ENCODE measurements around the gene IRX4.

- PRO-cap, 2 experiments, result peak in 1 of 2 experiments; most common plus-strand start chr5:1130870 (in 1); most common minus-strand start chr5:1130754 (in 1)
- RAMPAGE, long total RNA, 4 experiments, result start-site peak on the minus strand in 1 of 4 experiments, at chr5:1130730-1130767 at its widest, 11 reads per replicate
These were observed 18.5 kb upstream of the SLC12A7 start for GRCh38 chr5:1130039-1131014.

GRCh38 chr5:1164854-1165482 lies 36.4 kb upstream of the SLC6A19 start:
- PRO-cap, 2 experiments, result no peak in any of the 2 experiments
- RAMPAGE, long total RNA, 4 experiments, result no peak in any of the 4 experiments

GRCh38 chr5:1185428-1186447 lies 15.7 kb upstream of the SLC6A19 start:
- PRO-cap, 2 experiments, result no peak in any of the 2 experiments
- RAMPAGE, long total RNA, 4 experiments, result no peak in any of the 4 experiments

DNA sequence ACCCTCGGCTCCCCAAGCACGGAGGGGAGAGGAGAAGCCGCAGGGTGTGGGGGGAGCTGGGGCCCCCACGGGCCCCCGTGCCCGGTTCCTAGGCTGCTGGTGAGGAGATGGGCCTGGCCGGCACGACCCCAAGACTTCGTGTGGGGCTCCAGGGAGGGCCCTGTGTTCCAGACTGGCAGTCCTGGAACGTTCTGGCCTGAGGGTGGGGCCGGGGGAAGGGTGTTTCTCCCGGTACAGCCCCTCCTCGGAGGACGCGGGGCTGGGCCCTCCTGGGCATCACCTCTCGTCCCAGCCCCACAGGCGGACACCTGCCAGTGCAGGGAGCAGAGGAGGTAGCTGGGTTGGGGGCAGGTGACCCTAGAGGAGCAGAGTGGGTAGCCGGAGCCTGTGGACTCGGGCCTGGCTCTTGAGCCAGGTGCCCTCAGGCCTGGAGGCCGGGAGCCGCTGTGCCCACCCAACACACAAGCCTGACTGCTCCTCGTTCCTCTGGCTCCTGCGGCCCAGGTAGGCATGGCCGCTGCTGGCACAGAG lies 610 bp downstream of the SLC6A19 start:
- PRO-cap, 2 experiments, result no peak in any of the 2 experiments
- RAMPAGE, long total RNA, 4 experiments, result no peak in any of the 4 experiments

DNA sequence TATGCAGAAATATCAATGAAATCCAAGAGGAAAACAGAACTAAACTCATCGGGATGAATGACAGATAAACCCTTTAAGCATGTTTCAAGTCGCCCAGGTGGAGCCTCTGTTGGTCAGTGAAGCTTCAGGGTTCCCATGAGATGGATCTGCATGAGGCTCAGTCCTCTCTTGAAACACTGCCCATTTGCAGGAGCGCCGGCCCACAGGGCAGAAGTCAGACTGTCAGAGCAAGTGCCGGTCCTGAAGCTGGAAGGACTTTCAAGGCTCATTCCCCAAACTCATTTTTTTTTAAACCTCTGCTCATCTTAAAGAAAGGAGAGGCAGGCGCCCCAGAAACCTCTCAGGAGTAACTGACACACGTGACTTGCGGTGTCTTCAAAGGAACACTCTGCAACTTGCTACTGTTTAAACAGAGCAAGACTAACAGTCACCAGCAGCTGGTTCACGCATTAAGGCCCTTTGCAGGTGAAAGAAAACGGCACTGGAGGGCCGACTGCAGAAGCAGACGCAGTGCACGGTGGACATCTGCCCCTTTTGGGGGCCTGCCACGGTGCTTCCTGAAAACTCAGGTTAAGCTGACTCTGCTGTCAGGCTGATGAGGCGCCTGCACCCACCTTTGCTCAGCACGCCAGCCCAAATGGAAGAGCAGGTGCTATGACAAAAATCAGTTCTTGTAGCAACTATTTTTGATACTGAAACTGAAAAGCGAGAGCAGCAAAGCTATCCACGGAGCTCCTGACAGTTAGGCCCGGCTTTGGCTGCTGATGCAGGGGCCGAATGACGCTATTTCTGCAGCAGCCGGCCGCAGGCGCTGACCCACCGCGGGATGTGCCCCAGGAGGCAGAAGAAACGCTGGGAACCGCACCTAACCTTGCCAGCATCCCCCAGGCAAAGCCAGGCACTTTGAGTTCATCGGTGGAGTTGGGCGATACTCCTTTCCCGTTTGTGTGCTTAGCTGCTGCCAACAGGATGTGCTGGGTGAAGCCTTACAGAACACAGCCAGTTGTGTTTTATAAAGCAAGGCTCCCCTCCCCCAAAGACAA lies 20.8 kb upstream of the TERT start:
- PRO-cap, 2 experiments, result peak in 1 of 2 experiments; most common plus-strand start position 481 of the sequence (in 1)
- RAMPAGE, long total RNA, 4 experiments, result no peak in any of the 4 experiments

DNA sequence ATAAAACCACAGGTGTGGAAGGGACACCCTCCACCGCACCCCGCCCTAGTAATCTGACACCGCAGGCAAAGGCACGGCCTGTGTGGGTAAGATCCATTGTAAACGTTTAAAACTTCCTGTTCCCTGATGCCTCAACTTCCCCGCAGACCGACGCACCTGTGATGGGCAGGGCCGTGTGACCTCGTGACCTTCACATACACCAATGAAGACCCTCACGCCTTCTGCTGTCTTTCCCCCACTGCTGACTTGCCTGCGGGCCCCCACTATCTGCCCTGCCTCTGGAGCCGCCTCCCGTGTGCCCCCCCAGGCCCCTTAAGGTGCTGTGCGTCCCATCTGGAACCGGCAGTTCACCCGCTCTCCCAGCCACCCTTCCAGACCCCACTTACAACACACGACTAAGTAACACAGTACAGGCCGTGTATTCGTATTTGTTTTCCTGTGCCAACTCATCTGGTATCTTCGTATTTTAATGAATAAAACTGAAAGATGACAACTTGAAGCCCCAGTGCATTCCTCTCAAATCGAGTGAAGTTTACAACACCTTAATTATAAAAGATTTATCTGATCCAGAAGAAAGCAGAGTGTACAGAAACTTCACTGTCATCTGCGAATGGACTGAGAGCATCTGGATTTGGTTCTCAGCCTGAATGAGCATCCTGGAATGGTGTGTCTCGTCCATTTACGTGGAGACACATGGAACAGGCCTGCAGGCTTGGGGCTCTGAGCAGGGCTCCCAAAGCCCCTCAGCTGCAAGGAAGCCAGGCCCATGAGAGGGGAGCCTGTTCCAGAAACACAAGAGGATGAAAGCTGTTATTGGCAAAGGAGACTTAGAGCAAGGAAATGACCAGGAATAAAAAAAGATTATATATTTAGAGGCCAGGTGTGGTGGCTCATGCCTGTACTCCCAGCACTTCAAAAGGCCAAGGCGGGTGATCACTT lies 21.8 kb upstream of the TERT start:
- PRO-cap, 2 experiments, result no peak in any of the 2 experiments
- RAMPAGE, long total RNA, 4 experiments, result no peak in any of the 4 experiments

DNA sequence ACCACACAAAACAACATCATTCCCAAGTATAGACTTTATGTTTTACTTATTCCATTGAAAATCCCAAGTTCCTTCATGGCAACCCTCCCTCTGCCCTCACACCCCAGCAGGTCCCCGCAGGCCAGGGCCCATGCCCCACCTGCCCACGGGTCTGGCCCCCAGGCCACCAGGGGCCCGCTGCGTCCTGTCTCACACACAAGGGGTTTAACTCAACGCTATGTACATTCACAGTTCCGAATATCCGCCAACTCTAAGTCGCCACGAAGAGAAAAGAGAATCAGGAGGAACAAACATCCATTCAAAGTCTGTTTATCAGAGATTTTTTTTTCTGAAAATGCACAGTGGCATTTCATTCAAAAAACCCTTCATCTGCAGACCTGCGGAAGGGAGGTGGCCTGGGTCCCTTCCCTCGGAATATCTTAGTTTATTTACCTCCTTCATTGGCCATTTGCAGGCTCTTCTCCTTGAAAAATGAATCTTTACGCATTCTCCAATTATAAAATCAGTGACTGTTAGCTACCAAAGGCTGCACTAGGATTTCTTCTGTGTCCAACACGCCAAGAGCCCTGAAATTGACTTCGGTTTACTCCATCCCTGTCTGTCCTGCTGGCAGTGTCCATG lies 16.3 kb upstream of the SLC6A3 start:
- PRO-cap, 2 experiments, result no peak in any of the 2 experiments
- RAMPAGE, long total RNA, 4 experiments, result no peak in any of the 4 experiments

DNA sequence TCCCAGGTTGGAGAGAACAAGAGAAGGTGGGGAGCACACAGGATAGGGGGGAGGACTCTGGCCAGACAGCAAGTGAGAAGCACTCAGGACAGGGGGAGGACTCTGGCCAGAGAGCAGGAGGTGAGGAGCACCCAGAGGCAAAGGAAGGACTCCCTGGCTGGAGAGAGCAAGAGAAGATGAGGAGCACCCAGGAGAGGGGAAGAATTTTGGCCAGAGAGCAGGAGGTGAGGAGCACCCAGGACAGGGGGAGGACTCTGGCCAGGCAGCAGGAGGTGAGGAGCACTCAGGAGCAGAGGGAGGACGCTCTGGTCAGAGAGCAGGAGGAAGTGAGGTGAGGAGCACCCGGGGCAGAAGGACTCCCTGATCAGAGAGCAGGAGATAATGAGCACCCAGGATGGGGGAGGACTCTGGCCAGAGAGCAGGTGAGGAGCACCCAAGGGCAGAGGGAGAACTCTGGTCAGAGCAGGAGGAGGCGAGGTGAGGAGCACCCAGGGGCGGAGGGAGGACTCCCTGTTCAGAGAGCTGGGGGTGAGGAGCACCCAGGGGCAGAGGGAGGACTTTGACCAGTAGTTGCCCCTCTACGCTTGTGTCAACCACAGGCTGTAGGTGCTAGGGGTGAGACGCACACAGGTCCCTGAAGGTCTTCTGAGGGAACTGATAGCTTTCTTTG lies 26.6 kb upstream of the SLC6A3 start:
- PRO-cap, 2 experiments, result no peak in any of the 2 experiments
- RAMPAGE, long total RNA, 4 experiments, result no peak in any of the 4 experiments

- PRO-cap, 2 experiments, result no peak in any of the 2 experiments
- RAMPAGE, long total RNA, 4 experiments, result no peak in any of the 4 experiments
These were observed 34.4 kb downstream of the LPCAT1 start for GRCh38 chr5:1489357-1489845.

DNA sequence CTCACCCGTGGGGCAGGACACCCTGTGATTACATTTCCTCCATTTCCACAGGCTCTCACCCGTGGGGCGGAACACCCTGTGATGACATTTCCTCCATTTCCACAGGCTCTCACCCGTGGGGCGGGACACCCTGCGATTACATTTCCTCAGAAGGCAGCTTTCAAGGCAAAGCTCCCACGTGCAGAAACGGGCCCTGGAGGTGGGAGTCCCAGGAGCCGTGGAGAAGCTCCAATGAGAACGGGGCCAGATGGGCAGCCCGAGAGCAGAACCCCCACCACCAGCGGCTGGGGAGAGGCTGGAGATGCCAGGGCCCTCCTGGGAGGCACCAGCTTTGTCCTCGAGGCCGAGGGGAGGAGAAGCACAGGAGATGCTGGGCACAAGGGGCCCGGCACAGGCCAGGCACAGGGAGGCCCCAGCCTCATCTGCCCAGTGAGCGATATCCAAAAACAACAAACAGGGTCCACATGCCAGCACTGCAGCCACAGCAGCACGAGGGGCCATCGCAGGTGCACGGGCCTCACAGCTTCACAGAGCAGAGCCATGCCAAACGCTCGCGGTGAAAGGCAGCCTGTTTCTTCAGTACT lies 9.8 kb downstream of the LPCAT1 start:
- PRO-cap, 2 experiments, result no peak in any of the 2 experiments
- RAMPAGE, long total RNA, 4 experiments, result no peak in any of the 4 experiments

DNA sequence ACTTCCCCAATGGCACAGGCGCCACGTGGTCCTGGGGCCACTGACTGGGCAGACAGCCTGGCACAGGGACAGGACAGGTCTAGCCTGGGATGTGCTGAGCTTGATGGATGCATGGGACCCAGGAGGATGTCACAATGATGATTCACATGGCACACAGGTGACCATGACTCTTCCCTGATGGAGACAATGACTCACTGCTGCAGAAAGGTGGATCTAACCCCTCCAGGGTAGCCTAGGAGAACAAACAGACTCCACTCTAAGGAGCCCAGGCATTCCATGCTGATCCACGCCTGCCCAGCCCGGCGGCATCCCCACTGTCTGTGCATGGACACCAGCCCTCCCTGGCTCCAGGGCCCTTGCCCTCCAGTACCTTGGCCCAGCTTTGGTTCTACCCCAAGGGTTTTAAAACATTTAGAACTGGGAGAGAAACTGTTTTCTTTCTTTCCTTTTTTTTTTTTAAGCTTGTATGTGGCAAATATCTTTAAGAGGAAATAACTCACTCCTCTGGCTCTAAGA lies 7.5 kb downstream of the LPCAT1 start:
- PRO-cap, 2 experiments, result no peak in any of the 2 experiments
- RAMPAGE, long total RNA, 4 experiments, result no peak in any of the 4 experiments

- PRO-cap, 2 experiments, result no peak in any of the 2 experiments
- RAMPAGE, long total RNA, 4 experiments, result start-site peak on the minus strand in 2 of 4 experiments, at chr5:1624341-1624801 at its widest, 9 to 20 reads per replicate
These were observed 100.5 kb upstream of the LPCAT1 start for GRCh38 chr5:1624039-1624906.

DNA sequence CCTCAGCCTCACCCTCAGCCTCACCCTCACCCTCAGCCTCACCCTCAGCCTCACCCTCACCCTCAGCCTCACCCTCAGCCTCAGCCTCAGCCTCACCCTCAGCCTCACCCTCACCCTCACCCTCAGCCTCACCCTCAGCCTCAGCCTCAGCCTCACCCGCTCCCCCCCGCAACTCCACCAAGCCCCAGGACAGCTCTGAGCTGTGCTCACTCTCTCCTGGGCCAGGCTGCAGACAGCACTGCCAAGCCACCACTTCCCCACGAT lies 18.1 kb downstream of the MRPL36 start:
- PRO-cap, 2 experiments, result no peak in any of the 2 experiments
- RAMPAGE, long total RNA, 4 experiments, result no peak in any of the 4 experiments

DNA sequence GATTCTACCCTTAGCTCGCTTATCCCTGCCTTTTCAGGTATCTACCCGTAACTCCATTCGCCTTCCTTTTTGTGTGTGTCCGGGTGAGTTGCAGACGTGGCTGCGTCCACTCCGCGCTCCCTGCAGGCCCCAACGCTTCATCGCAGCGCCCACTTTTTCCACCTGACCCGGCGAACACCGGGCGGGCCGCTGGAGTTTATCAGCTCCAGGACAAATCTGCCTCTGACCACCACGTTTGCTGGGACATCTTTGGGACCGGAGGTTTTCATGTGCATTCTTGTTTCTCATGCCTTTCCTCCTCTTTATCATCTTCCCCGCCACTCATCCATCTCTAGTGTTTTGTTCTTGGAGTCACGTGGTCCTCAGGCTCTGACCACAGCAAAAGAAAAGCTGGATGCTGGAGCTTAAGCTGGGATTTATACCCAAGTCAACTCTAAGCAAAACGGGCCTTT lies 703 bp upstream of the MRPL36 start:
- PRO-cap, 2 experiments, result no peak in any of the 2 experiments
- RAMPAGE, long total RNA, 4 experiments, result no peak in any of the 4 experiments

GRCh38 chr5:1801559-1801884 lies 315 bp downstream of the NDUFS6 start:
- PRO-cap, 2 experiments, result no peak in any of the 2 experiments
- RAMPAGE, long total RNA, 4 experiments, result no peak in any of the 4 experiments

GRCh38 chr5:1836124-1836830 lies 35.1 kb downstream of the NDUFS6 start:
- PRO-cap, 2 experiments, result no peak in any of the 2 experiments
- RAMPAGE, long total RNA, 4 experiments, result no peak in any of the 4 experiments

DNA sequence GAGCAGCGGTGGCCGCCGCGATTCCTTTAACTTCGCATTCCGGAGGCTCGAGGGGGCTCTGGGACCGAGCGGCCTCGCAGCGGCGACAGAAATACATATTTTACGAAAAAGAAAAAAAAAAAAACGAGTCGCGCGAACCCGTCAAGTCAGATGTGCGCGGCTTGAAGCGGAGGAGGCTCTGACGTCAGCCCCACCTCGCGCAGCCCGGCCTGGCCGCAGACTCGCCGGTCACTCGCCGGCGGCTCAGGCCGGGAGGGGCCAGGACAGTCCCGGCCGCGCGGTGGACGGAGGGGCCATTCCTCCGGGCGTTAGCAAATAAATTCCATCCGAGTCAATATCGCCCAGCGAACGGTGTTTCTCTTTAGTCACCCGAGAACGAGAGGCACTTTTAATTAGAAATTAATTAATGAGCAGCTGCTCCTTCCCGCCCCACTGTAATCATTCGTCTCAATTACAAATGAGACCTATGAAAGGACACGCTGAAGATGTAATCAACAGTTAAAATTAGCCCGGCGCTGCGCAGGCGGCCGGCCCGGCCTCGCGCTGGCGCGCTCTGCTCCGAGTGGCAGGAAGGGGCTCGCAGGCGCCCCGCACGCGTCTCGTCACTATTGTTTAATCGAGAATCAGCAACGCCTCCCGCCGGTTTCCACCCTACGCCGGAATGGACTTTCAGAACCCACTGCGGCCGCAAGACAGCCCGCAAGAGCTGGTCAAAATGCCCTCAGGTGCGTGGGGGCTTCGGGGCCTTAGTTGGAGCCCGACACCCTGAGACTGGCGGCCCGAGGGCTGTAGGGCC lies at the start of gene IRX4:
Gene IRX4 (minus strand): TSS at position 104 of the 796 bp plus-strand sequence.
- PRO-cap, 2 experiments, result peak in 1 of 2 experiments; most common plus-strand start position 231 of the sequence (in 1); most common minus-strand start position 440 of the sequence (in 1)
- RAMPAGE, long total RNA, 4 experiments, result no peak in any of the 4 experiments

GRCh38 chr5:1883618-1884082 lies 925 bp upstream of the IRX4 start:
- PRO-cap, 2 experiments, result no peak in any of the 2 experiments
- RAMPAGE, long total RNA, 4 experiments, result no peak in any of the 4 experiments

DNA sequence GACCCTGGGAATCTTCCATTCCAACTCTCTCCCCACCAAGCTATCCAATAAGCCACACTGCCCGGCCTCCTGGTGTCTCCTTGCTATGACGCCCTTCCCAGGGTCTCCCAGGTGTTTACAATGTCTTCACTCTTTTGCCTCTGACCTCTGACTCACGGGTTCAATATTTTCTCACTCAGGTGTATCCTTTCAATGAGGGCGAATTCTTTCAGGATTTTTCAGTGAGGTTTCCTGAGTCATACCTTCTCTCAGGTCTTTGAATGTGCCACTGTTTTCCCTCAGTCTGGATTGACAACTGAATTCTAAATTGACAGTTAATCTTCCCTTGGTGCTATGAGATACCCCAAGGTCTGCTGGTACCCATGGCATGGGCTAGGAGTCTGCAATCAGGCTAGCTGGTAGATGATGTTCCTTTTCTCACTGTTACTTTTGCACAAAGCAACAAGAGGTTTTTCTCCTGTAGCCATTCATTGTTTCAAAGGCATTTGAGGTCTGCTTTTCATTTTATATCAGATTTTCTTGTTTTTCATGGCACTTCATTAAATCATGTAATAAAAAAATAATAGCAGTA lies 53.8 kb upstream of the IRX4 start:
- PRO-cap, 2 experiments, result no peak in any of the 2 experiments
- RAMPAGE, long total RNA, 4 experiments, result no peak in any of the 4 experiments

- PRO-cap, 2 experiments, result no peak in any of the 2 experiments
- RAMPAGE, long total RNA, 4 experiments, result no peak in any of the 4 experiments
These were observed 128.7 kb upstream of the IRX4 start for GRCh38 chr5:2011446-2011773.